Measurements from ENCODE around the genes WWTR1 and EIF2A.

GRCh38 chr3:148990186-148990924 is 985 bp upstream of the GYG1 start:
- RRBS, result no CpG with 5 or more reads among the region's 4 CpGs

GRCh38 chr3:149145165-149145516 is 15.7 kb downstream of the HPS3 start:
- RRBS, result no CpG with 5 or more reads among the region's 1 CpG

- RRBS, result no CpG with 5 or more reads among the region's 3 CpGs
Observed at GRCh38 chr3:149300122-149300683, 33.2 kb downstream of the TM4SF18 start.

DNA sequence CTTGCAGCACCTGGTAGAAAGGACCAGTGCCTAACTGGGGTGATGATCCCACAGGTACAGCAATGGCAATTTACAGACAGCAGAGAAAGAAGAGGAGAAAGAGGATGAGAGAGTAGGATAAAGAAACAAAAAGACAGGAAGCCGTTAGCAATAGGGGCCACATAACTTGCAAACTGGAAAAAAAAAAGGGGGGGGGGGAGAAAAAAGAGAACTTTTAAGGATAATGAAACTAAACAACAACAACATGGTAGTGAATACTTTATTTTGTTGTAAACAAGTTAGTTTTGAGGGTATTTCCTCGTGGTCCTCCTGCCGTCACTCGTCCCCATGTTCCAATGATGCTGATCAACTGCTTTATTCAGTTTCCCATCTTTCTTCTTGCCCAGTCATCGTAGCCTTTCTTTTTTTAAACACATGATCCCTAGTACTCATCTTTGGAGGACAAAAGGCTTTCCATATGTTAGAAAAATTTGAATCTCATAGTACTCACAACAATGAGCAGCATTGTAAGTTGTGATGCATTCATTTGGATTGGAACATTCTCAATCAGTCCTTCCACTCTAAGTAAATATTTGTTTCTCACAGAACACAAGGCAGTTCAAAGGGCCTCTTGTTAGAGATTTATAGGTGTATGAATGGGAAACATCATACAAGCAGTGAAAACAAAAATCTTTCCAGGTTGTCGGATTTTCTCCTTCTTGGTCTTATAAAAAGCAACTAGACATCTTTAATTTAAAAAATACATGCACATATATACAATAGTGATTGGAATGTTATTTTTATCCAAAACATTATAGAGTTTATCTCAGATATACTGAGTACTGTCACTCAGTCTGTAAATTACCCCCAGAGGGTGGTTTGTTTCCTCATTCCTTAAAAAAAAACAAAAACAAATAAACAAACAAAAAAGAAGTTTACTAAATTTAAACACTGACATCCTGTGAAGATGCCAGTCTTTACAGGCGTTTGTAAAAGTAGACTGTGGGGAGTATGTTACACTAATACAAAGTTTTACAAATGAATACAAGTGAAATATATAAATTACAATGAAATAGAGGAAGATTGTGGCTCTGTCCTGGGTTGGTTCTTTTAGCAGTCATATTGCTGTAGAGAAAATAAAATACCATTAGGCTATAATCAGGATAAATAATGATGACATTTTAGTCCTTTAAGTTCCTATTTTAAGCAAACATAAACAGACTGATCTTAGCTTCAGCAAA is 8.3 kb downstream of the TM4SF1 start:
- RRBS, result no CpG with 5 or more reads among the region's 7 CpGs

- RRBS, result no CpG with 5 or more reads among the region's 3 CpGs
Observed at GRCh38 chr3:149570936-149571456, 86.8 kb downstream of the WWTR1 start.

GRCh38 chr3:149643785-149644708 is 13.8 kb downstream of the WWTR1 start:
- RRBS, result no CpG with 5 or more reads among the region's 8 CpGs

GRCh38 chr3:149657651-149658236 is at the start of gene WWTR1:
TSS of gene WWTR1 (minus strand) at chr3:149658025.
- RRBS, result 6% methylated on average over 2 of the region's 47 CpGs

GRCh38 chr3:149701062-149701581 is 43.3 kb upstream of the WWTR1 start:
- RRBS, result no CpG with 5 or more reads among the region's 7 CpGs

GRCh38 chr3:149915423-149915747 is 55.3 kb downstream of the PFN2 start:
- RRBS, result no CpG with 5 or more reads among the region's 2 CpGs

DNA sequence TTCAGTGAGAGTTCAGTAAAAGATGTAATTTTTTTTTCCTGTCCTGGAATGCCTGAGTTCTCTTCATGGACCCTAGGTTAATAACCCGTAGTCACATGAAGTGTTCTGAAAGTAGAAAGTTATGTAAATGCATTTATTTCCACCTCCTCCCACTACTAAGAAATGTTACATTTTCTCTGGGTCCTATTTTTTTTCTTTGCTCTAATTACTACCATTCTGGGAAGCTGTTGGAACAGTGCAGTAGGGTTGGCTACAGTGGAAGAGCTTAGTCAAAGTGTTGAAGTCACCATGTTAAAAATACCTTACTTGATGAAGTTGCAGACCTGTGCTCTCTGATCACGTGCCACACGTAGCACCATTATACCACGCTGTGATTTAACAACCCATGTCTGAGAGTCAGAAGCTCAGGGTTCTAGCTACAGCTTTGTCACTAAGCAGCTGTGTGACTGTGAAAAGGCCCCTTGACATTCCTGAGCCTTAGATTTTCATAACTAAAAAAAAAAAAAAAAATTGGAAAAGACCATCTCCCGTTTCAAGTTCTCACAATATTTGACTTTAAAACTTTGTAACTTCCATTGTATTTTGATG is 153.7 kb upstream of the TSC22D2 start:
- RRBS, result no CpG with 5 or more reads among the region's 5 CpGs

GRCh38 chr3:150330933-150331389 is 77.1 kb upstream of the TSC22D2 start:
- RRBS, result no CpG with 5 or more reads among the region's 2 CpGs

GRCh38 chr3:150349522-150350139 is 58.5 kb upstream of the TSC22D2 start:
- RRBS, result 100% methylated on average over 2 of the region's 6 CpGs

DNA sequence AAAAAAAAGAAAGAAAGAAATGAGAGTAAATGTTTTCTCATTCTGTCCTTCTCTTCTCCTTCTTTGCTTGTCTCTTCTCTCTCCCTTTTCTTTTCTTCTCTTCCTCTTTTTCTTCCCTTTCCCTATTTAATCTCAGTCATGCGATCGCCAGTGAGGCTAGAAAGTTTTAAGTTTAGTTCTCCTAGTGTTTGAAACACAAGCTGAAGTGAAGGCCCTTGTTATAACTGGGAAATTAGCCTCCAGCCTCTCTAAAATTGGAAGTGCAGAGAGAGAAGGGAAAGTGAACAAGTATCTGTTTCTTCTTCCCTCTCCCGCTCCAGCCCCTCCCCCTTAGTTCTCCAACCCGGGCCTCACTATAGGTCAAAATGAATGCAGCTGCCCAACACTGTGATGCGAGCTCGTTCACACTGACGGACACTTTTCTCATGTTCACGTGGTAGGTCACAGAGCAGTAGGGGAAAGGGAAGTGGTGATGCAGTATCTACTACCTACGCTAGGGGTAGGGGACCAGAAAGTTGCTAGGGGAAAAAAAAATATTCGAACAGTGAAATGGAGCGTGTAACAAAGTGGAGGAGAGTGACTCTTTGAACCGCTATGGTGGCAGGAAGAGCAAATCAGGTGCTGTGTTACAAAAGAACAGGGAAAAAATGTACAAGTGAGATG is 23.4 kb upstream of the TSC22D2 start:
- RRBS, result no CpG with 5 or more reads among the region's 12 CpGs

DNA sequence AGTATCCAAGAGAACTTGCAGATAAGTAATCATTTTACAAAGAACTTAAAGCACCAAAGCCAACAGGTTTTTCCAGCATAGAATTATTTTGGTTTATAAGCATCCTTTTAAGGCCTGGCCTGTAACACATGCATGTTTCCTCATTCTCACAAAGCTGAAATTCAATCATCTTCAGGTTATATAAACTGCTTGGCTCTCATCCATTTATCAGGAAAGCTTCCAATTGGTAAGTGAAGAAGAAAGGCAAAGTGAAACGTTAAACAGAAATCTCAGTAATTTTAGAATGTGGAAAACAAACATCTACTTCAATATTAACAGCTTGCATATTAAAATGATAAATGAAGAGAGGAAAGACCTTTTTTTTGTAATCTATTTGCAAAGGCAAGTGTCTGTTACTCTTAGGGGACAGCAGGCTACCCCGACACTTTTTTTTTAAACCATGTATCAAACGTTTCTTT is 1.5 kb downstream of the SERP1 start:
- RRBS, result no CpG with 5 or more reads among the region's 3 CpGs

DNA sequence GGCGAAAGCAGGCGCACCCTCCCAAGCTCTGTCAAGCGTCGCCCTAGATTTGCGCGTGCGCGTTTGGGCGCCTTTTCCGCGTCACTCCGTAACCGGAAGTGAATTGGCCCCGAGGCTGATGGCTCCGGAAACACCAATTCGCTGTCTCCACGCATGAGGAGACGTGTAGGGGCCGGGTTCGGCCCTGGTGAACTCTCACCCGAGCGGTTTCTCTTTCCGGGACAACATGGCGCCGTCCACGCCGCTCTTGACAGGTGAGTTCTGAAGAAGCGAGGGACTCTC is at the start of gene EIF2A:
Gene EIF2A (plus strand): TSS at position 211 of the 282 bp plus-strand sequence.
- RRBS, result 5% methylated on average over 10 of the region's 28 CpGs

DNA sequence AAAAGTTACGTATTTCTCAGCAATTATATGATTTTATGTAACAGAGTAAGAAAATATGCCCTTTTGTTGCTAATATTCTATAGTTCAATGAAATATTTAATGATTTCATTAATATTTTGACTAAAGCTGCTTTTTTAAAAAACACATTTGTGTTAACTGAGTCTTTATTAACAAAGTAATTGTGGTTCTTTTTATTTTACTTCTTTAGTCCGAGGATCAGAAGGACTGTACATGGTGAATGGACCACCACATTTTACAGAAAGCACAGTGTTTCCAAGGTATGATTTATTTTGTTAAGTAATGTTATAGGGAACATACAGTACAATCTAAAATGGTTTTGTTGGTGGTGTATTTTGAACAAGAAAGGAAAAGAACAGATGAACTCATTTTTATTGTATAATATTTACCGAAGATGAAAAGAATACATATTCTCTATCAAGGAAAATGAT is 5.6 kb downstream of the EIF2A start:
- RRBS, result no CpG with 5 or more reads among the region's 3 CpGs

GRCh38 chr3:150599661-150600131 is 3.4 kb upstream of the SELENOT start:
- RRBS, result no CpG with 5 or more reads among the region's 2 CpGs

DNA sequence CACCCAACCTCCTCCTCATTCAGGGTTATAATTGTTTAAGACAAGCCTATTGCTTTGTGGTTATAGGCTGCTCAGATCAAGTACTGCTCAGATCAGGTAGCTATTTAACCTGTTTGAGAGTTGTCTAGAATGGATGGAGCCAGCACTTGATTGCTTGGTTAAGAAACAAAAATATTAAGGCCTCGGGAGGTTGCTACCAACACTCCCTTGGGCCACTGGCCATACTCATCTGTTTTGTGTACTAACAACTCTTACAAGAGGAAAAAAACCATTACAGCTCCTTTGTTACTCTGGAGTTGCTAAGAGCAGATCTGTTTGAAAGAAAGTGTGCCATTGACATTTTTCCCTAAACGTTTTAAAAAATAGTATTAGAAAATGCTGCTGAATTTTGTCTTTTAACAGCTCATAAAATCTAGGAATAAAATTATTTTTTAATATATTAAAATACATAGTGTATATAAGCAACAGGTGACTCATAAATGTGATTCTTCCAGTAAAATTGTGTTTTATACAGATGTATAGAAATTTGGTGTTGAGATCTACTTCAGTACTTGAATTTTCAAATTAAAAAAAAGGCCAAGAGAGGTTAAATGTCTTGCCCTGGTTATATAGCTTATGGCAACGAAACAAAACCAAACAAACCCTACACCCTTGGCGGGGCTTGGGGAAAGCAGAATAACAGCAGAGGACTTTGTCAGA is 29.8 kb downstream of the SELENOT start:
- RRBS, result no CpG with 5 or more reads among the region's 4 CpGs

GRCh38 chr3:150744570-150745086 is 18.3 kb downstream of the SIAH2 start:
- RRBS, result no CpG with 5 or more reads among the region's 4 CpGs